NB4 (cell line): ENCODE measurements around a stretch of chr15.

- RRBS: no CpG with 5 or more reads among the region's 12 CpGs
Measured at GRCh38 chr15:67133719-67134623, 68.6 kb downstream of the SMAD3 start.

DNA sequence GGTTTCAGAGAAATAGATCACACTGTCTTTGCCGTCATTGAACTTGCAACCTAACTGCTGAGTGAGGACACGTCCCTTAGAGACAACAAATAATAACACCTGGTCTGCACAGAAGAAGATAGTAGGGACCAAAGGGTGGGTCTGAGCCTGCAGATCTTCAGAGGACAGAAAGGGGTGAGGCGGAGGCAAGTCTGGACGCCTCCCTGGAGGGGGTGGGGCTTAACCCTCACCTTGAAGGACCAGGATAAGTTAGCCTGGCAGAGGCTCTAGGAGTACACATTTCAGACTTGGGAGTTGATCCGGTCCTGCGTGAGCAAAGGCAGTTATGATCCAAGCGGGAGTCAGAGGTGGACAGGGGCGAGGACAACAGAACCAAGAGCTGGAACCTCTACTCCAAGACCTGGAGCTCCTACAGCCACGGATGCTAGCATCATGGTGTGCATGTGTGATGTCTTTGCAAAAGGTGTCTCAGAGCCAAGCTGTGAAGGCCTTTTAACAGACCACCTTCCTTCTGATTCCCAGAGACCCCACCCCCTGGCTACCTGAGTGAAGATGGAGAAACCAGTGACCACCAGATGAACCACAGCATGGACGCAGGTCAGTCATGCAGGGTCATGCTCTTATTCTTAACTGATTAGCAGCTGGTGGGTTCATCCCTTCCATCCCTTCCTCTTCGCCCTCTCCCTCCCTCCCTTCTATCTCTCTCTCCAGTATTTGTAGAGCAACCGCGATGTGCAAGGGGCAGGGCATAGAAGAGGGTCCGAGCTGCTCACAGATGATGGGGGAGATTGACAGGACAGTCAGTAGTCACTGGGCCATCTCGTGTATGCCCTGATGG is 88.0 kb downstream of the AAGAB start:
- RRBS: no CpG with 5 or more reads among the region's 15 CpGs

- RRBS: no CpG with 5 or more reads among the region's 7 CpGs
Measured at GRCh38 chr15:67176642-67176993, 77.8 kb downstream of the AAGAB start.

- RRBS: no CpG with 5 or more reads among the region's 9 CpGs
Measured at GRCh38 chr15:67191338-67192364, 62.8 kb downstream of the AAGAB start.

GRCh38 chr15:67194294-67195257 is 59.9 kb downstream of the AAGAB start:
- RRBS: no CpG with 5 or more reads among the region's 9 CpGs

DNA sequence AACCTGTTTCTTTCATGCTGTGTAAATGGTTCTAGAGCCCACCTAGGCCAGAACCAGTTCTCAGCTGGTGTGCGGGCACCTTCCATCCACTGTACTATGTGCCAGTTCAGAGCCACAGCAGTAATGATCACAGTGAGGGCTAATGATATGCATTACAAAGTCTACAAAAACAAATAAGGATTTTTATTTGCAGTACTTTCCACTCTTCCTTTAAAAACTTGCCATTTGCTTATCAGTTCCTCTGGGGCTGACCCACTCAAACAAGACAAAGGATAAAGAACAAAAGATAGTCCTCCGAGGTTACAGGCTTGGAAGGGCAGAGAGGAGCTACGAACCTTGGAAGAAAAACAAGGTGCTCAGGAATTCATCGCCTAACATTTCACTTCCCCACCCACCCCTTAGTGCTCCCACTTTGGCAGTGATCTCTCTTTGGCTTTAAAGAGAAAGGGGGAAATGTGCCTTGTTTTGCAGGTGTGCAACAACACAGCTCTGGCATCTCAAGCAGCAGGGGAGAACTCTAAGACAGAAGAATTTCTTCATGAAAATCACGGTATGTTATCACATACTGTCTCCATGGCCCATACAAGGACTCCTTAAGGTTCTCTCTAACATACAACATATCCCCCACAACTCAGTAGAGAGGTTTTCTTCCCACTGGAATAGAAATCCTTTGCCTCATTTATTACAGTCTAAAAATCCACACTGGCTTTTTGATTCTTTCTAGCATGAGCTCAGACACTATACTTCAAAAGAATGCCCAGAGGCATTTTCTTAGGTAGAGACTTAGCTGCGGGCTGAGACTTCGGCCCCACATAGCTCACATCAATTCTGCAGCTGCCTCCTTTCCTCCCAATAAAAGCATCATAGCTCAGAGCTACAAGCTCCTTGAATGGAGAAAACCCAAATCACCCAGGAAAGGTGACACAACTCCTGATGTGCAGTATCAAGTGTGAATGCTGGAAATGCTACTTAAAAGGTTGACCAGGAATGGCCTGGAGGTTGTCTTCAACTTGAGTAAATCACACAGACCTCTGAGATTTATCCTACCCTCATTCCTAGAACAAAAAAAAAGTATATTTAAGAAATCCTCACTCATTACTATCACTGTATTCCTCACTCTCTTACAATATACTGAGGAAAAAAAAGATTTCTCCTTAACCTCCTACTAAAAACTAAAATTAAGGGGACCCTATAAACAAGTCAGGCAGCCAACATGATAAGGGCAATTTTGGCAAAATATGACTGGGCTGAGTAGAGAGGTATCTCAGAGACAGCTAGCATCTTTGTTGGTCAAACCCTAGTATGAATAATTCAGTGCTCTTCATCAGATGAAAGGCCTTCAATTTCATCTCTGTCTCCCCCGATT is 52.5 kb downstream of the AAGAB start:
- RRBS: no CpG with 5 or more reads among the region's 8 CpGs

DNA sequence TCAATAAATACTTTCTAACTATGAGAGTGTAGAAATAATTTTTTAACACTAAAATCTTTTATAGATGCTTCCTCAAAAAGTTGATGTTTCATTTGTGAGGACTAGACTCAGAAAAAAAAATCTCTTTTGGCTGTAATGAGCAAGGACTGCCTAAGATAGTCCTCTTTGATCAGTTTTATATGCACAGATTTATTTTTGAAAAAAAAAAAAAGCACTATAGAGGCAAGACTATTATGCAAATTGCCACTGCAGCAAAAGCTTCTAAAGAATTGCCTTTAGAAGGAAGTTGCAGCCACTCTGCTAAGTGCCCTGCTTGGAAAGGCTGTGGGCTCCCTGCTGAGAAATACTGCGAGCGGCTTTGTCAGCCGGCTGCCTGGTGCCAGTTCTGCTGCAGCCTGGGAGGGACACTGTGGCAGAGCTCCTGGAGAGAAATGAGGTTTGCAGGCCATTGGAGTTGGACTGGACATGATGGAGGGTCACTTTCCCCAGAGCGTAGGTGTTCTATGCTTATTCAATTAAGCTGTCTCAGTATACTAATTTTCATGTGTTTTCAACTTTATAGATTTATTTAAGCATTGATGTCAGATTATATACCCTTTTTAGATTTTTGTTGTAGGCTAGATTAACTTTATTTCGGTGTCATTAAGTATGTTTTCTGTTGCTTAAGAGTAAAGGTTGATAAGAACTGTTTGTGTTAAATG is 6.4 kb downstream of the MAP2K5 start:
- RRBS: no CpG with 5 or more reads among the region's 5 CpGs

DNA sequence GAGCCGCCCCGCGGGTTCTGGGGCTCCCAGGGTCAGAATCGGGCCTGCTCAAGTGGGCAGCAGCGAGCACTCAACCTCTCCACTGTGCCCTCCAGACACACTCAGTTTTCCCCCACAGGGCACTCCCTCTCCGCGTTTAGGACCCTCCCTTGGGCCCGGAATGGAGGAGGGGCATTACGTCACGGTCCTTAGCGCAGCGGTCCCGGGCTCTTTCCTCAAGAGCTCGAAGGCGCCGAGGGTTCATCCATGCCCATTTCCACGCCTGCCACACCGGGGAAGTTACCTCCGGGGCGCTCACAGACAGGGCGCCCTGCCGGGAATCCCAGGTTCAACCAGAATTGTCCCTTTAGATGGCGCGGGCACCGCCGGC is 9.3 kb downstream of the SKOR1 start:
- RRBS: 54% methylated on average over 12 of the region's 26 CpGs

GRCh38 chr15:67941585-67941965 is 112.5 kb upstream of the PIAS1 start:
- RRBS: no CpG with 5 or more reads among the region's 3 CpGs

DNA sequence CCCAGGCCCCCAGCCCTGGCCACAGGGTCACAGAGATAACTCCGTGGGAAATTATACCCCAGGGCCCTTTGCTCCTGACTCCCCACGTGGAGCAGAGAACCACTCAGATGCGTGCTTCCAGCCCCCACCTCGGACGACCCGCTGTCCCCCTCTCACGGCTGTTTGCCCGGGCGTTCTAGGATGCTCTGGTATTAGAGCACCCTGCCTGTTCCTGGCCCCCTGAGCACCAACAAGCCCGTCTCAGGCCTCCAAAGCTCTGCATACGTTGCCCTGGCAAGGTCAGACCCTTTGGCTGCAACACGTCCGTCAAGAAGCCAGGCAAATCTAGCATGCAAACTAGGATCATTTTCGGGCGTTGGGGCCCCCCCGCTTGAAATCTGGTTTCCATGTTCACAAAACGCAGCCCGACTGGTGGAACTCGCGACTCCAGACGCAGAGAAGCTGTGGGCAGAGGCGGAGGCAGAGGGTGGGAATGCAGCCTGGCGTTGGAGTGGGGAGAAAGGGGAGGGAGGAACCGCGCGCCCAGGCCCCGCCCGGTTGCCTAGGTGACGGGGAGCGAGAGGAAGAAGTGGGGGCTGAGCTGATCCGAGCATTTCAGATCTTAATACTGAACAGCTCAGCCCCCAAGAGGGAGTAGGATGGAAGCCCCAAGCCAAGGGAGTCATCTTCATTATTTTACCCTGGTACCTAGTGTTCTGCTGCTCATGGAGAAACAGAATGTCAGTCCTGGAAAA is 86.1 kb upstream of the PIAS1 start:
- RRBS: no CpG with 5 or more reads among the region's 31 CpGs

GRCh38 chr15:68070011-68070587 is 16.0 kb downstream of the PIAS1 start:
- RRBS: no CpG with 5 or more reads among the region's 3 CpGs

GRCh38 chr15:68073650-68074081 is 19.6 kb downstream of the PIAS1 start:
- RRBS: no CpG with 5 or more reads among the region's 4 CpGs

DNA sequence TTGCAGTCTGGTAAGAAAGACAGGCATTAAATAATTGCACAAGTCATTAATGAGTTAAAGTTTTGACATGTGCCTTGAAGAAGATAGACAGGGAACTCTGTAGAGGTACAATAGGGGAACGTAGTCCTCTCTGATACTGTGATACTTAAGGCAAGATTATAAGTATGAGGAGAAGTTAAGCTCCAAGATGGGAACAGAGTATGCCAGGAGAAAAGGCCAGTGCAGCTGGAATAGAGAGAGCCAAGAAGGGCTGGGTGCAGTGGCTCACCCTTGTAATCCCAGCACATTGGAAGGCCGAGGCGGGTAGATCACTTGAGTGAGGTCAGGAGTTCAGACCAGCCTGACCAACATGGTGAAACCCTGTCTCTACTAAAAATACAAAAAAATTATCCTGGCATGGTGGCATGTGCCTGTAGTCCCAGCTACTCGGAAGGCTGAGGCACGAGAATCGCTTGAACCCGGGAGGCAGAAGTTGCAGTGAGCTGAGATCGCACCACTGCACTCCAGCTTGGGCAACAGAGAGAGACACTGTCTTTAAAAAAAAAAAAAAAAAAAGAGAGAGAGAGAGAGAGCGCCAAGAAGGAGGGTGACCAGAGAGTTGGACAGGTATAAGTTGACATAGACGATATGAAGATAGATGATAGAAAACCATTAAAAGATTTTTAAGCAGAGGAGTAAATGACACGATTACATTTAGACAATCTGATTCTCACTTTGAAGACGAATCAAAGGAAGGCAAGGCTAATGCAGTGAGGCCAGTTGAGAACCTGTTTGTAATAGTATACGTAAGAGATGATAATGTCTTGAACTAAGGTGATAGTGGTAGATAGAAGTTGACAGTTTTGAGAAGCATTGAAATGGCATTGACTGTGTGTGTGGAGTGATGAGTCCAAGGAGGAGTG is 48.7 kb downstream of the CALML4 start:
- RRBS: no CpG with 5 or more reads among the region's 13 CpGs

GRCh38 chr15:68276738-68277030 is 861 bp upstream of the FEM1B start:
- RRBS: no CpG with 5 or more reads among the region's 3 CpGs

DNA sequence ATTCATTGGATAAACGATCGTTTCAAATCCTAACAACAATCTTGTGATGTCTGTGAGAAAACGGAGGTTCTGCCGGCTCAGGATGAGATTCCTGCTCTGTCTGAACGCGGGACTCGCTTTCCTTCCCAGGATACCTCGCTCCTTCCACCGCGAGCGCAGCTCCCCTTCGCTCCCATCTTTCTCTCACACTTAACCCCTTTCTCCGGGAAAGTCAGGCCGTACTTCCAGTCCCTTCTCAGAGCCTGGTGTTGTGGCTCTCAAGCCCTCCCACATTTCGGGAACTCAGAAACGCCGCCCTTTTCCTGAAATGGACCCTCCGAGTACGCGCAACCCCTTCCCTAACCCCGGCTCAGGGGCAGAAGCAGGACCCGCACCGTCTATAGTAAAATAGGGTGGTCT is 431 bp upstream of the FEM1B start:
- RRBS: no CpG with 5 or more reads among the region's 23 CpGs

GRCh38 chr15:68277566-68277725 is 99 bp upstream of the FEM1B start:
- RRBS: 1% methylated on average over 3 of the region's 11 CpGs

DNA sequence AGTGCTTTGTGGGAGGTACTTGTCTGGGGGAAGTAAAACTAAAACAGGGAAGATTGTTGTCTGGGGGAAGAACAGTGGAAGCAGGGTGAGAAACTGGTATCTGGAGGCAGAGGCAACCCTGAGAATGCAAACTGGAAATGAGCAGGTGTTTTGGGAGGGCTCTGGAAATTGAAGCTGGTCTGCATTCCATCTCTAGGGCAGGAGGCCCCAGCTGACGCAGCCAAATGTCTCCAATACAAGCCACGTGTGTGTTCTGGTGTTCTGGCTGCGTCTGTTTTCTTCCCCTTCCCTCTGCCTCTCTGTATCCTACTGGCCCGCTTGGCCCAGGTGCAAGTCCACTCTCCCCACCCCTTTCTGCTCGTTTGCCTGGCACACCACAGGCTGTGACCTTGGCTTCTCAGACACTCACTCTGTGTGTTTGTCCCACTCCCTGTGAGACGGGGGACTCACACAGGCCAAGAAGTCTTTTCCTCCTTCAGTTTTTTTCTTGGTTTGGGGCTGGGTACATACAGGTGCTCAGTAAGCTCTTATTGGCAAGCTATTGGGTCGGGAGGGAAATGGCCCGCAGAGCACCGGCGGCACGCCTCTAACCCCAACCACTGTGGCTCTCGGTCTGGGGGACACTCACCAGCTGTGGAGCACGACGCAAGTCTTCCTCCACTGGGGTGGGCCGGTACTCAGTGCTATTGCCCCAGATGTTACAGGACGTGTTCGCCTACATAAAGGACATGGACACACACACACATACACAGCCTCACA is 33.0 kb downstream of the FEM1B start:
- RRBS: 96% methylated on average over 6 of the region's 17 CpGs

- RRBS: no CpG with 5 or more reads among the region's 14 CpGs
Measured at GRCh38 chr15:68479315-68479817, 47.4 kb upstream of the ITGA11 start.

DNA sequence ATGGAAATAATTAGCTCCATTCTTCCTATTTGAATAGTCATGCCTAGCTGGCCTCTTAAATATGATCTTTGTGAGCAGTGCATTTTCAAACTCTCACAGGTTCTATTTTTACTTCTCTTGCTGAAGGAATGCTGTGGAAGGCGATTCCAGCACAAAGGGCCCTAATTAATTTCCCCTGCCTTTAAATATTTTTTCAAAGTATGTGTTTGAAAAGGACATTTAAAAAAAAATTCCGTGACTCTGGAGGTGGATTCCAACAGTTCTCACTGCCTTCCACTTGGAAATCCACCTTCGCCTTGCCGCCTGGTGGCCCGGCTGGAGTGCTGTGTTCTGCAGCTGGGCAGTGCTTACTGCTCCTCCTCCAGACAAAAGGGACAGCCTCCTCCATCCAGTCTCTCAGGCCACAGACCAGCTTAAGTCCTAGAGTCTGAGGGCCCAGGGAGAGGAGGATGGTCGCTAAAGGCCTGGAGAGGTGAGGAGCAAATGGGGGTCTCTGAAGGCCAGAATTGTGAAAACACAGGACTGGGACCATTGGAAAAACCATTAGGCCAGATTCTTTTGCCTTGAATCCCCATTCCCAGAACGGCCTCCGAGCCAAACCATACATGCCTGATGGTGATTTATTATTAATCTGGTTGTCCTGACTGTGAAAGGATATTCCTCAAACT is 61.4 kb upstream of the CORO2B start:
- RRBS: no CpG with 5 or more reads among the region's 8 CpGs

DNA sequence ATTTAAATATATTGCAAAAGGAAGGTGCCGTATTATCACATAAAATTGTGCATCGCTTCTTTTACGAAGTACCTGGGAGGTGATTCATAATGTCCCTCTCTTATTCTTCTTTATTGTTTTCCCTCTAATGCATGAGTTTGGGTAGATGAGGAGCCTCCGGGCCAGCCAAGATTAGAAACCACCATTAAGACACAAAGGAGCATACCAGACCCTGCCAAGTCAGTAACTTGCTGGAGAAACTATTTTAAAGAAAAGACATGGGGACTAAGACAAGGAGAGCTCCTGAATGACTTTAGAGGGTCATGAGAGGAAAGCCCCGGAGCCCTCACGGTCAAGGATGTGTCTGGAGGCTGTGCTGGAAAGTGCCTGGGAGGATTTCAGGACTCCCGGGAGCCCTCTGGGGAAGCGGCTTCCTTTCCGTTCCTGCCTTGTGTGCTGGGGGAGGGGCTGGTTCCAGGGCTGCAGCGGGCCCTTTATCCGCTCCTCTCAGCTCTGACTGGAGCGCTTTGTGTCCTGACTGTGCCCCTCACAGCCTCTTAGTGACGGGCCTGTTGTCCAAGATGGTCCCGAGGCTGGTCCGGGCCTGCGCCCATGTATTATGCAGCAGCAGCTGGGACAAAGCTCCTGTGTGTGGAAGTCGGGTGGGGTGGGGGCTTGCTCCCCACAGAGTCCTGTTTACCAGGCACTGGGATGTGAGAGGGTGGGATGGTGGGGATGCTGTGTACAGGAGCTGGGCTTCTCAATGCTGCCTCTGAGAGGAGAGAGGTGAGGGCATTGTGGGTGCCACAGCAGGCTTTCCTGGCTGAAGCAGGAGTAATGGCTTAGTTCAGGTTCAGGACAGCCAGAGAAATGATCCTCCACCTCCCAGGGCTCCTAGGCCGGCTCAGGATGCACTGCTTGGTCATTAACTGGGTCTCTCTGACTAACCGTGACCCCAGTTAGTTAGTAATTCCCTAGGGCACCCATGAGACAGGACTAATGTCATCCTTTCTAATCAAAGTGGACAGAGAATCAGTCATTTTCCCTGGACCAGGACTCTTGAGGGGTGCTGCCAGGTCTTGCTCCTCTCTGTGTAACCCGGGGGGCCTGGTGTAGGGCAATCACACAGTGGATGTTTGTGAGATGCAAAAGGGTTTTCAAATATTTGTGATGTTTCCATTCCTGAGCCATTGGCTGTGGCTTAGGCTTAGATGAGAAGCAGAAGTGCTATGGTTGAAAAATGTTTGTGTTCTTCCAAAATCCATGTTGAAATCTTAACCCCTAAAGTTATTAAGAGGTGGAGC is 35.9 kb downstream of the CORO2B start:
- RRBS: 95% methylated on average over 3 of the region's 20 CpGs